Neural crest cell (in vitro differentiated cells): ENCODE data around the genes FAAP100, NPLOC4, PDE6G and ARL16.

- PRO-cap, result bidirectional peak, plus-strand start at chr17:81392308, minus-strand start at chr17:81392212
These were observed 3.3 kb upstream of the BAHCC1 start for GRCh38 chr17:81391779-81392524.

DNA sequence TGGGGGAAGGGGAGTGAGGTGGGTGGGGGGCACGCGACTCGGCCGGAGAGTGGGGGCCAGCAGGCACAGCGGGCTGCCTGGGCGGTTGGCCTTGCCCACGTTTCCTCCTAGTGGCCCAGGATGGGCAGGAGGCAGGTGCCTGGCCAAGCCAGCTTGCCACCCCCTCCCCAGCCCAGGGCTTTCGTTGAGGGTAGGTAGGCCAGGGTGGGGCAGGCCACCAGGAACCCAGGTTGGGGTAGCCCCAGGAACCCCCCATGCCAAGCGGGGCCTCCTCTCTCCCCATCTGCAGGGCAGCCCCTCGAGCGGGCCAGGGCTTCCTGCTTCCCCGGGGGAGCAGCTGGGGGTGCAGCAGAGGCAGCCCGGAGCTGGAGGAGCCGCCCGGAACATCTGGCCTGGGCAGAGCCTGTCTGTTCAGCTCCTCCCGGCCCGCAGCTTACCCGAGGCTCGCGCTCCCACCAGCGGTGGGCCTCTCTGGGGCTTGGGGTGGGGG, 34.4 kb downstream of the BAHCC1 start:
- PRO-cap, result no peak

- PRO-cap, result no peak
These were observed 24.4 kb downstream of the ACTG1 start for GRCh38 chr17:81488270-81488592.

DNA sequence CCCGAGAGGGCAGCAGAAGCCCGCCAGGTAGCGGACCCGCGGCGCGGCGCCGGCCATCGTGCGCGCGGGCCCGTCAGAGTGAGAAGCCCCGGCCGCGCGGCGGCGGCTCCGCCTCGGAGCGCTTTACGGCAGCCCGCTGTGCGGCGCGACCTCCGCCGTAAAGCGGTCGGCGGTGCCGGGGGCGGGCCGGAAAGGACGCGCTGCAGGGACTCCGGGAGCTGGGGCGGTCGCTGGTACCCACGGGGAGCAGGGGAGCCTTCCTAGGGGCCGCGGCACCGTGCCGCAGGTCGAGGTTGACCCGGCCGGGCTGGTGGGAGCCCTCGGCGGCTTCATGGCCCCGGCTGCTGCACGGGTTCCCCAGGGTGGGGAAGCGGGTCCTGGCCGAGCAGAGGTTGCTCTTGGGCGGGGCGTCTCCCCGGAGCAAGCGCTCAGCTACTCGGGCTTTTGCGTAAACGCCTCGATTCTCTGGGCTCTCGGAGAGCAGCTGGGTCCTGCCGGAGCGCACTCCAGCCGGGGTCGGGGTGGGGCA, at the start of gene FAAP100:
TSS of gene FAAP100 (minus strand) at position 80 of the 529 bp plus-strand sequence.
- PRO-cap, result bidirectional peak, plus-strand start at position 209 of the sequence, minus-strand start at position 80 of the sequence

DNA sequence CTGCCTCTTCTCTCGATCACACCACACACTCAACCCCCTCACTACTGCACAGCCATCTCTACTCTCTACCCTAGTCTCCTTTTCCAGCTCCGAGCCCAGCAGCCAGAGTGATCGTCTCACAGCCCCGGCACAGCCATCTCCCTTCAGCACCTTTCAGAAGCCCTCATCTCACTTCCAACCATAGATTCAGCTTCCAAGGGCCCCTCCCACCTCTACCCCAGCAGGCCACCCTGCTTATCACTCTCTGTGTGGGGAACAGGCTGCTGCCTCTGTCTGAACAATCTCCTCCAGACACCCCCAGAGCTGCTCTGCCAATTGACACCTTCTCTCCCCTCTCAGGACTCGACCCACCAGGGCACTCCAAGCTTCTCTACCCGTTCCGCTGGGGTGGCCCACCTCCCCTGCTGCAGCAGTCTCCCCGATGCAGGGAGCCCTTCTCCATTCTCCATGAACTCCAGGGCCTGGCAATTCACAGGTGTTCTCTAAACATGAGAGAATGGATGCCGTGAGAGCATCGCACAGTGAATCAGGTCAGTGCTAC, 28.2 kb upstream of the FAAP100 start:
- PRO-cap, result no peak

DNA sequence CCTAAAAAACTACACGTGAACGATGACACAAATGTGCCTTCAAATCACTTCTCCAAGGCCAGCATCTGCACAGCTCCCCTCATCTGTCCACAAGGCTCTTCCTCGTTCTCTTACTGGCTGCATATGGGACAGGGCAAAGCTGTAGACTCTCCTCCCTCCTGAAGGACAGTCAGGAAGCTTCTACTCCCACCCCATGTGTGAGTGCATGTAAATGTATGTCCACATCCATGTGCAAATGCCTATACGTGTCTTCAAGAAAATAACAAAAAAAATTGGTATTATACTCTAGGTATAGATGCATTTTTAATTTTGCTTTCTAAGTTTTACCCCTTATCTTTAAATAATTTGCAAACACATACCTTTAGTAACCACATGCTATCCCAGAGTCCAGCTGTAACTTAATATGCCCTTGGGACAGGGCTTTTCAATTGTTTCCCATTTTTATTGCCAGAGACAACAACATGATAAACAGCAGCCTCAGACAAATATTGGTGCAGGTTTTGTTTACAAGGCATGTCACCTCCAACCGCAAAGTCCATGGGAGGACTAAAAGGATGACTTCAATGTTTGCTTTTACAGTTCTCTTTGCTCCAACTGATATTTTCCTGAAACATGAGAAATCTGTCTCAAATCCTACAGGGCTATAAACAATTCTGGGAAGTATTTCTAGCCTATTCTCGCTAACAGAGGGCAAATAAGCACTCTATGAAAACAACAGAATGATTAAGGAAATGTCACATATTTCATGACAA, 31.6 kb upstream of the FAAP100 start:
- PRO-cap, result no peak

DNA sequence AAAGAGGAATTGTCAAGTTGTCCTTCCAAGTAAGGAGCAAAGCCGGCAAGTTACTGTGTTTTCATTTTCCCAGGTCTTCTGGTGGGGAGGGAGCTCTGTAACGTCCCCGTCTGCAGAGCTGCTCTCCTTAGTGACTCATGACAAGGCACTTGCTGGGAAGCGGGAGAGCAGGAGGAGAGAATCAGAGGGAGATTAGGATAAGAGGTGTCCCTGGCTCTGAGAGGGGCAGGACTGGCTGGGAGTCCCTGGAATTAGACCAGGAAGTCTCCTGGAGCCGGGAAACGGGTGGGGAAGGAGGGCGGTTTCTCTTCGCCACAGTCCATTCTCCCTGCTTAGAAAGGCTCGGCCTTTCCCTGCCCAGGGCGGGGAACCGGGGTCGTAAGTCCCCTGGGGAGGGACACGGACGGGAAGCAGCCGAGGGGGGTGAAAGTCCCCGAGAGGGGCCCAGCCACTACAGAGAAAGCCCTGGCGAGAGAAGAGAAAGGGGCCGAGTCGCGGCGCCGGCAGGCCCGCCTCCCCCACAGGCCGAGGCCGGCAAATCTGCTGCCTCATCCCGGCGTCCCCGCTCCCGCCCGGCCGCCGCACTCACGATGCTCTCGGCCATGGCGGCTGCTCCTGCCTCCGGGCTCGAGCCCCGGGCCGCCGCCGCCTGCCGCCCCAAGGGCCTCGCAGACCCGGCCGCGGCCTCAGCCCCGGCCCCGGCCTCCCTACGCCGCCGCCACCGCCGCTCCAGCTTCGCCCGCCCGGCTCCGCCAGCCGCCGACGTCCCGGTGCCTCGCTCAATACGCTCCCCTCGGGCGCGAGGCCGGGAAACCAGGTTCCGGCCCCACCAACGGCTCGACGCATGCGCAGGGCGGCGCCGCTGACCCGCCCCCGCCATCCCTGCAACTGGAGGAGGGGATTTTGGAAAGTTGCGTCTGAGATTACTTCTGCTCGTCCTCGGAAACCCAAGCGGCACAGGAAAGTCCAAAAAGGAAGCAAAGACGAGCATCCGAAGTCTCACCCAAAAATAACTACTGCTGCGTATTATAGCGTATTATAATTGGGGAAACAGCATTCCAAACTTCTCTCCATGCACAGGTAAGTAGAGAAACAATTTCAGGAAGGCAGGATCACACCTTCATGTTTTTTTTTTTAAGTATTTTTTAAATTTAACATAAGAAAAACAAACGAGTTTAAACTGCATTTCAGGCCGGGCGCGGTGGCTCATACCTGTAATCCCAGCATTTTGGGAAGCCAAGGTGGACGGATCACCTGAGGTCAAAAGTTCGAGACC, at the start of gene NPLOC4:
TSS of gene NPLOC4 (minus strand) at position 786 of the 1,276 bp plus-strand sequence.
- PRO-cap, result unidirectional peak, plus-strand start at position 584 of the sequence; bidirectional peak, plus-strand start at position 908 of the sequence, minus-strand start at position 731 of the sequence

- PRO-cap, result no peak
These were observed 8.5 kb downstream of the PDE6G start for GRCh38 chr17:81647598-81648523.

DNA sequence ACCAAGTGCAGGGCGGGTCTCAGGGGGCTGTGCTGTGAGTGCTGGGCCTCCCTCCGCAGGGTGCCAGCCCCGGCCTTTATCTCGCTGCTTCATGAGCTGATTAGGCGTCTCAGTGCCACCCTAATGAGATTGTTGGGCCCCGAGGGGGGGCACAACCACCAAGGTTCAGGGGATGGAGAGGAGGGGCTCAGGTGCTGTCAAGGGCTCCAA, at the start of gene PDE6G:
TSS of gene PDE6G (minus strand) at position 52 of the 210 bp plus-strand sequence.
- PRO-cap, result no peak

DNA sequence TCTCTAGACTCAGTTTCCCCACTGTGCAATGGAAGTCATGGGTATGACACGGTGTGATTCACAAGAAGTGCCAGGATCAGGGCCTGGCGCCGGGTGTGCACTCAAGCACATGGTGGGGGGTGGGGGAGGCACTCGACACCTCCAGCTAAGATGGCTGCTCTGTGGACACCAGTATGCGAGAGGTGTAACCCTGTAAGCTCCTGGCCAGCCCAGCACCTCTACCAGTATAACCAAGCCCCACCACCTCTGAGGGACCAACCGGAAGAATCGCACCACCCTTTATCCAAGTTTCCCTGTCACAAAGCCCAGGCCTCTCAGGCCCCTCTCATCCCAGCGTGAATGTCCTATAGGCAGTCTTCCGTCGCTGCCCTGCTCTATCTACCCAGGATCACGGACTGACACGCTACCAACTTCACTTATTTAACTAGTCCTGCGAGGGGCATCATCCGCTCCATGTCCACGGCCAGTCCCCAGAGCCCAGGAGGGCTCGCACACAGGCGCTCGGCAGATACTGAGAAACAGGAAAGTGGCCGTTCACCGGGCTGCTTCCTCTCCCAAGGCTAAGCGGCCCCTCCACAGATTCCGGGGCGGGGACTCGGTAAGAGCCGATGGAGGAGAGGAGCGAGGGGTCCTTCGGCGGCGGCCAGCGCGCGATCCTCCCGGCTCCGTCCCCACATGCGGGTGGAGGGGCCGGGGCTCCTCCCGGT, 513 bp downstream of the OXLD1 start:
- PRO-cap, result bidirectional peak, plus-strand start at position 601 of the sequence, minus-strand start at position 528 of the sequence

- PRO-cap, result bidirectional peak, plus-strand start at chr17:81684021, minus-strand start at chr17:81683623
These were observed at the start of gene ARL16 for GRCh38 chr17:81683026-81683894. Gene ARL16 (minus strand): TSS chr17:81683797.

GRCh38 chr17:81733657-81734357, 21.7 kb downstream of the SLC25A10 start:
- PRO-cap, result no peak

DNA sequence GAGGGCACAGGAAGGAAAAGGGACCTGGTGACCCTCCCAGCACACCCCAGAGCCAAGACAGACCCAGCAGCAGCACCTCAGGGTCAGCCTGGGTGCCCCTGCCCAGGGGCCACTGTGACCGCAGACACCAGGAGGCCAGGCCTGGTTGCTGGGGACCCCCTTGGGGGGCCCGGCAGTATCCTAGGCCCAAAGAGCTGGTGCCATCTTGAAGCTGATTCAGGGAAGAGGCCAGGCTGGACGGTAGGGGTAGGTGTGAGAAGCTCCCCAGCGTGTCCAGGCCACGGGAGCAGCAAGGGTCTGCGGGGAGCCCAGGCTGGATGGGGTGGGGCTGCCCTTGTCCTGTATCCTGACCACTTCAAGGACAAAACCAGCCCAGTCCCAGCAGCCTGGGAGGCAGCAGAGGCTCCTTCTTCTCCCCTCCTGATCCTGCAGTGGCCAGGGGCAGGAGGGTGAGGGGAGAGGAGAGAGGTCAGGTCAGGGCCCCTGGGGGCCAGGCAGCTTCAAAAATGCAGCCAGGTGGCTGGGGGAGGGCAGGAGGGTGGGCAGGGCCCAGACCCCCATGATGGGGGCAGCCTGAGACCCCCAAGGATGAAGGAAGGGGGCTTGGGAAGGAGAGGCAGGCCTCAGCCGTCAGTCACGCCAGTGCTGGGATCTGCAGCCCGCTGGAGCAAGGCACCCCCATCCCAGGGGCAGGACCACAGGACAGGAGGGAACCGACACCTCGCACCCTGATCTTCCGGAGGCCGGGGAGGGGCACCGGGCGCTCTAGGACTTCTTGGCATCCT, 10.4 kb downstream of the MCRIP1 start:
- PRO-cap, result no peak

DNA sequence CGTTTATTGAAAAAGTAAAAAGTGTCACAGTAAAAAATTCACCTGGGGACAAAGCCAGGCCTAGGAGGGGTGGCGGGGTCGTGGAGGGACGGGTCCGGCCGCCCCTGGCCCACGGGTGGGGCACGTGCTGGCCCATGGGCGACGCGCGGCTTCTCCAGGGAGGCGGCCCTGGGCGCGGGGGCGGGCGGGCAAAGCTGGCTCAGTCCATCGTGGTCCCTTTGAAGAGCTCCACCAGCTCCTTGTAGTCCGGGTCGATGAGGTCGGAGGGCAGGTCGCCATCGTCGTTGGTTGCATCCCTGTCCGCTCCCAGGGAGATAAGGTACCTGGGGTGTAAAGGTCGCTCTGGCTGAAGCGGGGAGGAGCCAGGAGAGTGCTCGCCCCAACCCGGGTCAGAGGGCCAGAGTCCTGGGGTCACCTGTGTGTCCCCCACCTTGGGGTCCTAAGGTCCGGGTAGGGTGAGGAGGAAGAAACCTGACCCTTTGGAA, 481 bp upstream of the MCRIP1 start:
- PRO-cap, result bidirectional peak, plus-strand start at position 242 of the sequence, minus-strand start at position 241 of the sequence

DNA sequence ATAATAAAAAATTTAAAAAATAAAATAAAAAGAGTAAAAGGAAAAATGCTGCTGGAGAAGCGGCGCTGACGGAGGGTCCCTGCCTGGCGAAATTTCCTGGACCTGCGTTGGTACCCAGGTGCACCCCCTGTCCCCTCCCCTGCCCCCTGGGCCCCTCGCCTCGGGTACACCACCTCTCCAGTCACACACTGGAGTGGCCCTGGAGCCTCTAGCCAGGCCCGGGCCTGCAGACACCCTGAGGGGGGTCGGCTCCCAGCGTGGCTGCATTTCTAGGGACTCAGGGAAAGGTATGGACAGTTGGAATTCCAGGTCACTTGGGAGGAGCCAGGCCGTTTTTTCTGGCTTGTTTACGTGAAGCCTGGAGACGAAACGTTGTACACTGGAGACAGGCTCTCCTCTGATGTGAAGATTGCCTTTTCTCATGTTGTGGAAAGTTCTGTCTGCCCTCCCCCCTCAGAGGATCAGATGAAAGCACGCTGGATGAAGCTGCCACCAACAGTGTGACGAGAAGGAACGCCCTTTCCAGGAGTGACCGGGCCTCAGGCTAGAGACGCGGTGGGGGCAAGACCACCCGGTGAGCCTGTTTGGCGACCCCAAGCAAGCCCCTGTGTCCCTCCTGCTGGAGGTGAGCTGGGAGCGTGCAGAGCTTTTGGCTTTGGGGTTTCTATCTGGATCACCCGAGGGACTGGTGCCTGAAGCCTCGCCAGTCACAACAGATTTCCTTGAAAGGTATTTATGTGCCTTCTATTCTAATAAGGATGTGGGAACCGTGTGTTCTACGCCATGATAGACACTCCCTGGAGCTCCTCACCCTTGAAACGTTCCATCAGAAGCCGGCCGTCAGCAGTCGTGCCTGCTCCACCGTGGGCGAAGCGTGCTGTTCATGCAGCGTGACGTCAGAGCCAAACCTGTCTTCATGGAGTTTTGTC, 4.0 kb upstream of the PPP1R27 start:
- PRO-cap, result no peak

DNA sequence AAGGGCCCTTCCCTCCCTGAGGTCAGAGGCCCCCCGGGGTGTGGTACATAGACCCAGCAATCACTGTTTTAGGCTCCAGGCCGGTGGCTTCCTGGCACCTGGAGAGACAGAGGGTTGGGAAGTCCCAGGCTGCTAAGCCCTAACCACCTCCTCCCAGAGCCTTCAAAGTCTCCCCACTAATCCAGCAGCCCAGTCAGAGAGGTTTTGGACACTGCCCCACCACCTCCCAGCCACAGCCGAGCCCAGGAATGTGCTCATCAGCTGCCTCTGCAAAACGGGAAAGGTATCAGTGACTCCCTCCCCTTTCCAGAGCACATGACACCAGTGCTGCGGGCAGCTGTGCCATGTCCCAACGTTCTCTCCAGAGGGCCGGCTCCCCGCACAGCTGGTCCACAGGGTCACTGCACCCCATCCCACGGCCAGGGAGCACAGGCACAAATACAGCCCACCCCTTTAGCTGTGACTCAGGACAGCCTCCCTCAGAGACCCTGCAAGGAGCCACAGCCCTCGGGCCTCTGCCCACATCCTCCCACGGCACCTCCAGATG, 5.9 kb upstream of the PPP1R27 start:
- PRO-cap, result no peak

GRCh38 chr17:81842972-81843381, 8.1 kb upstream of the PPP1R27 start:
- PRO-cap, result no peak

DNA sequence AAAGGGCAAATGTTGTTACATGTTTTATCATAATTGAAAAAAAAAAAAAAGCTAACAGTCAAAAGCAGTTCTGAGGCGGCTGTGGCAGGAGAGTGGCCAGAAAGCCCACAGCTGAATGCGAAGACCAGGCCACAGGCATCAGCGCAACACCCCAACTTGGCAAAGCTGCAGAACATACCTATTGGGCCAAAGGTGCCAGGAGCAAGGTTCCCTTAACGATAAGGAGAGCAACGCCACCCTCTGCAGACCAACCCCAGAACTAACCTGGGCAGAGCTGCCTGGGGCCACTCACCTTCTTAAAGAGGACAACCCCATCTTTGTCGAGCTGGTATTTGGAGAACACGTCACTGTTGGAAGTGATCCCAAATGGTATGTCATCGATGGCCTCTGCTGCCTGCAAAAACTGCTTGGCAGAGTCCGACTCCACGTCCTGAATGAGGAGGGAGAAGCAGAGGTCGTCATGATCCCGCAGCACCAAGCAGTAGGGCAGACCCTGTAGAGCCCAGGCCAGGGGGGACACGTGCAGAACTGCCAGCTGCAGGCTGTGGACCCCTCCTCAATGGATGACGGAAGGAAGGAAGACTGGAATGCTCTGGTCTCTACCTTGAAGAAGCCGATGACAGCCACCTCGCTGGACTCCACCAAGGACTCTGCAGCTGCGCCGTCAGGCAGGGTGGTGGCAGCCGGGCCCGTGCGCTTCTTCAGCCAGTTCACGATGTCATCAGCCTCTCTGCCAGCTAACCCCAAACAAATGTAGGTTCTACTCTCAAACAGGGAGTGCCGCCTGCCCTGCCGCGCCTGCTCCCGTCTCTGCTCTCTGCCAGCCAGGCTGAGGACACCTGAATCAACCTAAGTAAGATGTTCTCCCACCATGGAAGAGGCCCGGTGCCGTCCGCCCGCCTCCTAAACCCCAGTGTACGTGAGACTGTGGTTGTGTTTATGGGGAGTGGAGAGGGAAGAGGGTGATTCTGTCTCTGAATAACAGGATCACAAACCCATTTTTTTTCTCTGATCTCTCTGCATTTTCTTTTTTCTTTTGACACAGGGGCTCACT, 5.2 kb downstream of the P4HB start:
- PRO-cap, result no peak

DNA sequence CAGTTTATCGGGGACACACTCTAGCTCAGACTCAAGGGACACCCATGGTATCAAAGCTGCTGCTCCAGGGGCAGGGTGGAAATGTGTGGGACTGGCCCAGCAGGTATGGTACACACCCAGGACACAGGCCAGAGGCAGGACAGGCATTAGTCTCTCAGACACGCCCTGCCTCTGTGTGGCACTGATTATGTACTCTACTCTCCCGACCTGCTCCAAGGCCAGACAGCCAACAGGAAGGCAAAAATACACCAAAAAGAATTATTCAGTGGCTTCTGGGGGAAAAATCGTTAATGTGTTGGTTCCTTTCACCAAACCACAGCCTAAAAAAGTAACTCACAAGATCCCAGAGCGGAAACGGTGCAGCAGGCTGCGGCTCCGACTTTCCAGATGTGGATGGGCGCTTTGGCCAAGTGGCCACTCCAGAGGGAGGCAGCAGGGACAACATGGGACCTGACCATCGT, 914 bp upstream of the SIRT7 start:
- PRO-cap, result no peak

- PRO-cap, result no peak
These were observed 4.8 kb downstream of the MAFG start for GRCh38 chr17:81922723-81923238.